CD14-positive monocyte (primary cell): Measurements from ENCODE around the genes CORIN, NFXL1, CNGA1 and FRYL.

DNA sequence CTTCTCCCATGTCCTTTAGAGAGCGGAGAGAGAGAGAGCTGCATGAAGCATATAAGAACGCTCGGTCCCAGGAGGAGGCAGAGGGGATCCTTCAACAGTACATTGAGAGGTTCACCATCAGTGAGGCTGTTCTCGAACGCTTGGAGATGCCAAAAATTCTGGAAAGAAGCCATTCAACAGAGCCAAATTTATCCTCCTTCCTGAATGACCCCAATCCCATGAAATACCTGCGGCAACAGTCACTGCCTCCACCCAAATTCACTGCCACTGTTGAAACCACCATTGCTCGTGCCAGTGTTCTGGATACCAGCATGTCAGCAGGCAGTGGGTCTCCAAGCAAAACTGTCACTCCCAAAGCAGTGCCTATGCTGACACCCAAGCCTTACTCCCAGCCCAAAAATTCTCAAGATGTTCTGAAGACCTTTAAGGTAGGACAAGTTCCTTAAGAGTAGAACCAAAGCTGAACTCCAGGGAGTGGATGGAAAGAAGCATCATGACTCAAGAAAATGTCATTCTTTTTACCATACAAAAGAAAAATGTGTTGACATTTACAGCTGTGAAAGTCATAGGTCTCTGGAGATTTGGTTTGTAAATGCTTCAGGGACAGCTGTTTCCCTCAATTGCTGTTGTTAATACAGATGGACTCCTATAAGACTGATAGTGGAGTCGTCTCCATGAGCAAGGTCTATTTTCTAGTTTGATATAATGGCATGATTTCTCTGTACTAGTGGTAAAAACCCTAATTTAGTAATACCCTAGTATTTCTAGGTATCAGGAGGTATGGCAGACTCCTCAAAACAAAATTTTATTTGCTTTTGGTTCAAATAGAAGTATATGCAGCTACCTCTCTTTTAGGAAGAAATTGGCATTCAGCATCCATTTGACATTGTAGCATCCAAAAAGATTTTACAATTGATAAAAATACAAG is 101.8 kb downstream of the PHOX2B start:
- CAGE, long polyA plus RNA, result no peak

DNA sequence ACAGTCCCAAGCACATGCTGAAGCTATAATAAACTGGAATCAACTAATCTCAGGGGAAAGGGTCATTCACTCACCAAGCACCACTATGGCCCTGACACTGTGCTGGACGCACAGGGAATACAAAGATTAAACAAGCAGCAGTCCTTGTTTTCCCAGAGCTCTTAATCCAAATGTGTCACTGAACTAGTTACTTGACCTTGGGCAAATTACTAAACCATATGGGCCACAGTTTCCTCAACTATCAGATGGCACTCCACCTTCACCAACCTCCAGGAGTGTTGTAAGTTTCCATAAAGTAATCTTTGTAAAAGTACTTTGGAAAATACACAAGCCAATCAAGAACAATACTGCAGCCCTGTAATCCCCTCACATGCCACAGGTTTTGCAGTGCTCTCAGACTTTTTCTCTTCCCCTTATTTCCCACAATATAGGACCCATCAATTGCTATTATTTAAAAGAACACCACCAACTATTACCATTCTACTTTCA is 1.9 kb downstream of the ATP8A1 start:
- CAGE, long polyA plus RNA, result no peak

DNA sequence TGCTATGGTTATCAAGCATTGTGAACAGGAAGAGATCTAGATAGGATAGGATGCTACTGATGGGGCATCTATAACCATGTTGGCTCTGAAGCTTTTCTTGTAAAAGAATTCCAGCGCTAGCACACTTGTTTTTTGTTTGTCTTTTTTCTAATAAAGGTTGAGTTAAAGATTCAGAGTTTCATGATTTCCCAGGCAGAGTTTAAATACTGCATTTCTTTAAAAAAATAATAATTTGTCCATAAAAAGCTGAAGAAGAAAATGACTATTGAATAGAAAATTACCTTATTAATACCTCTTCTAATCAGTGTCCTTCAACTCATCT is 448.4 kb upstream of the GNPDA2 start:
- CAGE, long polyA plus RNA, result no peak

DNA sequence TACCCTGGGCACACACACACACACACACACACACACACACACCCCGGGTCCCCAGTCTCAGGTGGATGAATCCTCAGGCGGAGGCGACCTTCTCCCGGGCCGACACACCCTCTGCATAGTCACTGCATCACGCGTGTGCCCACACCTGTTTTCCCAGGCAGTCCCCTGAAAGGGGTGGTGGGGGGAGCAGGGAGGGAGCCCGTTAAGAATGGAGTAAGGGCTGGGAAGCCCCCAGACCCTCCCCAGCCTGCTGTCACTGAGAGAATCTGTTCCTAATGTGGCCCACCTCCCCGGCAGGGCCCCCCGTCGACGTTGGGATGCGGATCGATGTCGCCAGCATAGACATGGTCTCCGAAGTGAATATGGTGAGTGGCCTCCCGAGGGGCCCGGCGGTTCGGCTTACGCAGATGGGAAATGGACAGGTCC is 766 bp downstream of the GABRB1 start:
- CAGE, long polyA plus RNA, result no peak

- CAGE, long polyA plus RNA, result no peak
Observed at GRCh38 chr4:47704521-47704790, 133.4 kb downstream of the CORIN start.

- CAGE, long polyA plus RNA, result no peak
Observed at GRCh38 chr4:47837348-47838298, at the start of gene CORIN. Gene CORIN, minus strand, starts transcription at chr4:47838067.

DNA sequence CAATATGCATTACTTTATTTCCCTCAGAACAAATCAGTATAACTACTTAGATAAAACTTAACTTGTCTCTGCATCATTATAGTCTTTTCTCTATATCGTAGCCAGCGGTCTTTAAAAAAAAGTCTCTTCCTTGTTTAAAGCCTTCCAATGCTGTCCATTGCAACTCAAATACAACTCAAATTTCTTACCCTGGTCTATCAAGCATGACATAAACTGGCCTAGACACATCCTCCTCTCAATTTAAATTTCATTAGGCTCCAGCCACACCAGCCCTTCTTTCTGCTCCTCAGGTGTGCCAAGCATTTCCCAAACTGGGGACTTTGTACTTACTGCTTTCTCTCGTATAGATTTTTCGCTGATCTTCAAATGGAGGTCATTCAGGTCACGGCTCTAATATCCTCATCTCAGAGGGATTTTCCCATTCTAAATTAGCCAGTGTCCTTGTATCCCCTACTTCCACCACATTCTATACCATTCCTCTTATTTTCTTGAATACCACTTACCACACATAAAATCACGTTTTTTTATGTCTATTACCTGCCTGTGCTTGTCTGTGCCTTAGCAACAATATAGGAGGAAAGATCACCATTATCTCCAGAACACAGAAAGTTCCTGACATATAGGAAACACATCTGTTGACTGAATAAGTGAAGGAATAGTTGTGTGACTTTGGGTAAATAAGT is 5.9 kb upstream of the CORIN start:
- CAGE, long polyA plus RNA, result no peak

GRCh38 chr4:47914419-47914774 is at the start of gene NFXL1:
Gene NFXL1, minus strand, starts transcription at chr4:47914583.
- CAGE, long polyA plus RNA, result no peak

DNA sequence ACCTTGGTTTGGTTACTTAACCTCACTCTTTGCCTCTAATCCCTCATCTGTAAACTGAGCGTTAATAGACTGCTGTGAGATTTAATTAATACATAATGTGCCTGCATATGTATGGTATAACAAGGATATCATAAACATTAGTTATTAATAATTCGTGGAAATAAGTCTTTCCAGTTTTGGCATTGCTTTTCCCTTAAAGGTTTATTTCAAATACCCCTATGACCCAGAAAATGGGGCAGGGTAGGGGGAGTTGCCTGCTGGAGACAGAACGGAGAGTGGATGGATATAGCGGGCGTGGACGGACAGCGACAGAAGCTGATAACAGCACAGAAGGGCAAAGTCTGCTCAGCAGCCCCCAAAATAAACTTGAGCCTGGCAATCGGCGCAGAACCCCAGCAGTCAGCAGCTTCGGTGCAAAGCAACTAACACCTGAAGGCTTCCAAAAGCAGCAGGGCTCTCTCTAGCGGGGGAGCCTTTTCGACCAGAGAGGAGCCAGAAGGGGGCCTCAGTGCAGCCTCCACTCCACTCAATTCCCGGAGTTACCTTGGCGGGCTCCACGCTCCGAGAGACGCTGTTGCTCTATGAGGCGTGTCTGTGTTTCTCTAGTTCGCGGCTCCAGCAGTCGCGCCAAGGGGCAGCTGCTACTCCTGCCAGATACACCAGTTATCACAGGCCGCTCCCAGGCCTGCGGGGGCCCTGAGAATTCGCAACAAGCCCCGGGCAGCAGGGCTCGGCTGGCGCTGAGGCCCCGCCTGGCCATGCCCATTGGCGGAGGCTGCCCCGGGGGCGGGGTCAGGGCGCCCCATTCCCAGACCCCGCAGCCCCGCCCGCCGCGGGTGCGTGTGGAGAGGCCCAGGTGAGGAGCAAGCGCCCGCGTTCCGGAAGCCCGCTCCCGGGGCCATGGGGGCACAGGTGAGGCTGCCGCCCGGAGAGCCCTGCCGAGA is at the start of gene CNGA1:
CNGA1 (minus strand) TSS at position 742 of the 944 bp plus-strand sequence.
- CAGE, long polyA plus RNA, result no peak

DNA sequence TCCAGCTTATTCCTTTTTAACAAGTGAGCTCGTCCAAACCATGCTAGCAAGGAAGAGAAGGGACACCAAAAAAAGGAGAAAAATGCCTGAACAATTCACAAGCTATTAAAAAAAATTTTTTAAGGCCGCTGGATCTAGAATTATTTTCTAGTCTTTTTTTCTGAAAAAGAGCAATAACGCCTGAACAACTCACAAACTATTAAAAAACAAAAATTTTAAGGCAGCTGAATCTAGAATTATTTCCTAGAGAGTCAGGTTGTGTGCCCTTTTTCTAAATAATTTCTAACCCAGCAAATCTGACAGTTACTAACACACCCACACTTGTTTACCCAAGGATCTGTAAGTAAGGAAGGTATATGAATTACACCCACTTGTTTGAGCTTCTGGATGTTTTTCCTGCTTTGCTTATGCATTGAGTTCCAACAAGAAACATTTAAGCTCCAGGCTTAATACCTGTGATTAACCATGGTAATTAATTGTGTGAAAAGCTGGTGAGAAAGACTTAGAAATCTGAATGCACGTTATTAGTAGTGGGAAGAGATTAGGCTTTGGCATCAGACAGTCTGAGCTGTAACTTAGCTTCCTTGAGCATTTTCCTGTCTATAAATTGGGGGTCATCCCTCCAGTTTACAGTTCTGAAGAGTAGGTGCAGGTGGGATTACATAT is 1.5 kb downstream of the NIPAL1 start:
- CAGE, long polyA plus RNA, result no peak

GRCh38 chr4:48127369-48128542 is 6.3 kb downstream of the TXK start:
- CAGE, long polyA plus RNA, result no peak

- CAGE, long polyA plus RNA, result no peak
Observed at GRCh38 chr4:48331555-48332039, 9.7 kb upstream of the SLAIN2 start.

GRCh38 chr4:48379521-48380033 is 38.2 kb downstream of the SLAIN2 start:
- CAGE, long polyA plus RNA, result no peak

- CAGE, long polyA plus RNA, result no peak
Observed at GRCh38 chr4:48603362-48603721, 113.3 kb downstream of the ZAR1 start.

- CAGE, long polyA plus RNA, result no peak
Observed at GRCh38 chr4:48718908-48719625, 61.0 kb downstream of the FRYL start.

DNA sequence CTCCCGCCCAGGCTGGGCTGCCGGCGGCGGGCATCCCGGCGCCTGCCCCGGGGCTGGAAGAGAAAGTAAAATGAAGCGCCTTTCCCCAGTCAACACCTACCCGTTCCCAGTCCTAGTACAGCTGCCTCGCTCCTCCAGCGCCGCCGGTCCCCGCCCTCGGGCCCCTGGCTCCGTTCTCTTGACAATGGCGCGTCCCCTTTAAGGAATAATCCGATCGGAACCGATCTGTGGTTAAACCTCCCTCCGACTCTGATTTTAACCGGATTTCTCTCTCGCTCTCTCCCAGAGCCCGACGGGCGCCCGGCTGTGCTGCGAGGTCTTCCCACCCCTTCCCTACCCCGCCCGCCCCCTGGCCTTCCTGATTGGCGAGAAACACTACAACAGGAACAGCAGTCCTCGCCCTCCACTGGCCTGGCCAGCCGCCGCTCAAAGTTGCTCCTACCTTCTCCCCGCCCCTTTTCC is at the start of gene FRYL:
FRYL (minus strand) TSS at position 302 of the 462 bp plus-strand sequence.
- CAGE, long polyA plus RNA, result no peak

GRCh38 chr4:48780440-48781225 is 554 bp upstream of the FRYL start:
- CAGE, long polyA plus RNA, result no peak

DNA sequence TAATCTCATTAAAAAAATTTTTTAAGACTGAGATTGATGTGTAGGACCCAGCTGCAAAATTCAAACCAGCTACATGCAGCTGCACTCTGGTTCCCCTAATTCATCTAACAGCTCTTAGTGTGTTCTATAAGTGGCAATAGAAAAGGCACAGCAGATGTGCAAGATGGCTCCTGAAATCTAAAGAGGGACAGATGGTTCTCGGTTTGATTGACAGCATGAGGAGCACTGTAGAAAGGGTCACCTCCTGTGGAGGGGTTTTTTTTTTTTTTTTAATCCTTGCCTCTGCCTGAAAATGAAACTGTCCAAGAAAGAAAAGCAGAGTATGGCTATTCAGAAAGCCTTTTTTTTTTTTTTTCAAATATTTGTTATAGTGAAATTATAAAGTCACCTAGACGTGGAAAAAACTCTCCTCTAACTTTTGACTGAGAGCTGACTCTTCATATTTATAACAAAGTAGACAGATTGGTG is 16.9 kb upstream of the OCIAD1 start:
- CAGE, long polyA plus RNA, result no peak

DNA sequence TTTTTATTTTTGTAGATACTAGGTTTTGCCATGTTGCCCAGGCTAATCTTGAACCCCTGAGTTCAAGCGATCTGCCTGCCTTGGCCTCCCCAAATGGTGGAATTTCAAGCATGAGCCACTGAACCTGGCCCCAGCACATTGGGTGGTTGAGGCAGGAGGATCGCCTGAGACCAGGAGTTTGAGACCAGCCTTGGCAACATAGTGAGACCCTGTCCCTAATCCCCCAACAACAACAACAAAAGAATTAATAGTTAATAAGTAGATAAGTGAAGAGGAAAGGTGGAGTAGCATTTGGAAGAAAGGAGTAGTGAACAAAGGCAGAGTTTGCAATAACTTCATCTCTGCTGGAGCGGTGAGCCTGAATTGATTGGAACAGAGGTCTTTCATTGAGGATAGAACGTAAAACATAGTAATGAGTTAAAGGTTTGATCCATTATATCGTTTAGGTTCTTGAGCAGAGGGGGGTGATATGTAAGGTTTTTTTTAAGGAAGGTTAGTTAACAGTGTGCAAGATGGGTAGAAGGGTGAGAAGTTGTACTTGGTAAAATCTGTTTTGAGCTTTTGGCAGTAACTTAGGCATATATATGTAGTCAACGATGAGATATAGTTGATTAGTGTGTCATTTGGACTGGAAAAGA is 4.8 kb downstream of the OCIAD1 start:
- CAGE, long polyA plus RNA, result no peak

- CAGE, long polyA plus RNA, result no peak
Observed at GRCh38 chr4:48905423-48905736, 1.2 kb downstream of the OCIAD2 start.